PFSK-1 (cell line): Measurements from ENCODE around the gene SH3BP5.

DNA sequence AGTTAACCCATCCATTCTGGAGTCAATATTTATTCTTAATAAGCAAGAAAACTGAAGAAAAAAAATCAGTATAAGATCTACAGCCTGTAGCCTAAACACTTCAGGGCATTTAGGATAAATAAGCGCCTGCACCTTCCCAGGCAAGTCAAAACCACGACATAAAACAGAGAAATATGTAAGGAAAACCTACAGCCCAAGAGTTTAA, 878 bp upstream of the NR2C2 start:
- RRBS, result no CpG with 5 or more reads among the region's 2 CpGs

DNA sequence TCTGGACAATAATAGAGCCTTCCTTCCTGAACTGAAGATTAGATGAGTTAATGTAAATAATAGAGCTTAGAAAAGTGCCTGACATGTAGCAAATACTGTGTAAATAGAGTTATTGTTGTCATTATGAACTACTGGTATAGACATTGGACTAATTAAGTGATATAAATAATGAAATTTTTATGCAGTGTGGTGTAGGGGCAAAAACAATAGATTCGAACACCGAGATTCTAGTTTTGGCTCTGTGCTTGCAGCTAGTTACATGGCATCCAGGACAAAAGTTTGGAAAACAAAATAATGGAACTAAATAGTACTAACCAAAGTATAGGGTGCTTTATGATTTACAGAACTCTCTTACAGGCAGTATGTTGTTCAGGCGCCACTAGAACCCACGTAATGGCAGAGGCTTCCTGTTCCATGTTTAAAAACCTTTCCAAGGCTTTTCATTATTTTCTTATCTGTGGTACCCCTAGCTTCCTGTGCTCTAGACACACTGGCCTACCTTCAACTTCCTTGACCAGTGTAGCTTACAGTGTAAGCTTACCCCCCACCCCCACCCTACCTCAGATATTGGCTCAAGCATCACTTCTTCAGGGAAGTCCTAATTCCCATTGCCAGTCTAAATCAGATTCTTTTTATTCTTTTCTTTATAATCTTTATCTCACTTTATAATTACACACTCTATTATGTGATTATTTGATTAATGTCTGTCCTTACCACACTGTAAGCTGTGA, 2.8 kb downstream of the NR2C2 start:
- RRBS, result no CpG with 5 or more reads among the region's 4 CpGs

GRCh38 chr3:14957749-14958383, 10.5 kb downstream of the NR2C2 start:
- RRBS, result no CpG with 5 or more reads among the region's 1 CpG

DNA sequence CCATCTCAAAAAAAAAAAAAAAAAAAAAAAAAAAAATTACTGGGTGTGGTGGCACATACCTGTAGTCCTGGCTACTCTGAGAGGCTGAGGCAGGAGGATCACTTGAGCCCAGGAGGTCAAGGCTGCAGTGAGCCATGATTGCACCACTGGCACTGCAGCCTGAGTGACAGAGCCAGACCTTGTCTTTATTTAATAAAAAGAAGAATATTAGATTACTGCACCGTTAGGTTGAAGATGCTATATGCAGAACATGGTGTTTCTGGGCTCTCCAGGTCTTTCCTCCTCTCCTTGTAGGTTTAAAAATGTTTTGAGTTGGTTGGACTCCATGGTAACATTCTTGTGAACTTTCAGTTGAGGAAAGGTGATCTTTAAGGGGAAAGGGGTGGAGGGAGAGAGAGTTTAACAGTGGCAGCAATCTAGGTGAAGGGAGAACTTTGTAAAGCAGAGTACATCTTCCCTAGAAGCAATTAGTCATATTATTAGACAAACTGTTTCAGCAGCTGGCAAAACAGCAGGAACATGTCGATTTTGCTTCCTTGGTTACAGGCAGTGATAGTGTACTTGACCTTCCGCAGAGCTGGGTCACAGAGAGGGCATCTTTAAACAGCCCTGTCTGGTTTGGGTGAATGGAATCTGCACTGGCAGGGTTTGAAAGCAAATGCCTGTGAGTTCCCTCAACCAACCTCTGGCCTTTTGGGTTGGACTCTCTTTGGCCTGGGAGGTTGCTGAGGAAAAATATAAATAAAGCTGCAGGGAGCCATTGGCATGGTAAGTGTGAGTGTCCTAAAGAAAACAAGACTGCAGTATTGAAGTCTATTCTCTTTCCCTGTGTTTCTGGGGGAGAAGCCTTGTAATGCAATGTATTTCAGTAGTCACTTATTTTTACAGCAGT, 42.8 kb downstream of the NR2C2 start:
- RRBS, result no CpG with 5 or more reads among the region's 3 CpGs

DNA sequence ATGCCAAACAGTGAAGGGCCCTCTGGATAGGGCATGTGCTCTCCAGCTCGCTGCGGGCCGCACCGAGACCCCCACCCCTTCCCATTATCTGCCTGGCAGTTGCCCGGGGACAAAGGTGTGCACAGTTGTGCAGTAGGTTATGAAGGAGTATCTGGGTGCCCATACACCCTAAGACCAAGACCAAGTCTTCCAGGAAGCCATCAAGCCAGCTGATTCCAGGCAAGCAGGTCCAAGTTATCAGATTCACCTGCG, 1.4 kb downstream of the MRPS25 start:
- RRBS, result no CpG with 5 or more reads among the region's 6 CpGs

- RRBS, result no CpG with 5 or more reads among the region's 10 CpGs
Observed at GRCh38 chr3:15256605-15257590, 50.9 kb downstream of the CAPN7 start.

- RRBS, result no CpG with 5 or more reads among the region's 5 CpGs
Observed at GRCh38 chr3:15278350-15278826, 54.0 kb downstream of the SH3BP5 start.

DNA sequence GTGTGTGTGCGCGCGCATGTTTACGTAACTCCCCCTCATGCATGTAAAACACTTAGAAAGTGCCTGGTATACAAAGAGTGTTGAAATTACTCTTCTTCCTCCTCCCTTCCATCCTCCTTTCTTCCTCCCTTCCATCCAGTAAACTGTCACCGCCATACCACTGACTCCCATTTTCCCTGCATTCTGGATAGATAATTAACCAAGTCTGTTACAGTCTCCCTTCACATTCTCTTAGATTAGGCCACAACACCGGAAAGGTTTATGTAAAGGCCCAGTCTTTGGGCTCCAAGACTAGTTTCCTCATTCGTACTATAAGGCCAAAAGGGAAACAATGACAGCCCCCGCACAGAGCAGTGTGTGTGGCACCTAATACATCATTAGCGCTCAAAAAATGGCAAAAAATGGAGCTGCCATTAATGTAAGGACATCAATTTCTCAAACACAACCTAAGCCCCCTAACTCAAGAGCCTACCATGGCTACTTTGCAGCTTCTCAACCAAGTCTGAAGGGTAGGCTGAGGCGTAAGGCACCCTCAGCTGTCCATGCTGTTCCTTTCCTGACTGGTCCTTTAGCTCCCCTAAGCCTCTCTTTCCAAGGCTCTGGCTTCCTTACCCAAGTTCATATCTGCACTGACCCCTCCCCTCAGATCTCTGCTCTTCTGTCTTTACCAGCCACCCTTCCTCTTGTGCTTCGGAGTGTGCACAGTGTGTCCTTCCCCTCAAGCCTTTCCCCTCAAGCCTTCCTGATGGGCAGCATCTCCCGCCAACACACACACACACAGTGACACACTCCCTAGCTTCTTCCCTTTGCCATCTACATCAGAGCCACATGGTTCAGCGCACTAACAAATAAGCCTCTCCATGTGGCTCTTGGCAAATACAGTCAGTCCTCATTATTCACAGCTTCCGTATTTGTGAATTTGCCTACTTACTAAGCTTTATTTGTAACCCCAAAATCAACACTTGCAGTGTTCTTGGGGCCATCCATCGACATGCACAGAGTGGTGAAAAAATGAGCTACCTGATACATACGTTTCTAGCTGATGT, 37.7 kb downstream of the SH3BP5 start:
- RRBS, result no CpG with 5 or more reads among the region's 16 CpGs

- RRBS, result 1% methylated on average over 42 of the region's 91 CpGs
Observed at GRCh38 chr3:15332042-15332950, at the start of gene SH3BP5. Gene SH3BP5, minus strand, starts transcription at chr3:15332586.

DNA sequence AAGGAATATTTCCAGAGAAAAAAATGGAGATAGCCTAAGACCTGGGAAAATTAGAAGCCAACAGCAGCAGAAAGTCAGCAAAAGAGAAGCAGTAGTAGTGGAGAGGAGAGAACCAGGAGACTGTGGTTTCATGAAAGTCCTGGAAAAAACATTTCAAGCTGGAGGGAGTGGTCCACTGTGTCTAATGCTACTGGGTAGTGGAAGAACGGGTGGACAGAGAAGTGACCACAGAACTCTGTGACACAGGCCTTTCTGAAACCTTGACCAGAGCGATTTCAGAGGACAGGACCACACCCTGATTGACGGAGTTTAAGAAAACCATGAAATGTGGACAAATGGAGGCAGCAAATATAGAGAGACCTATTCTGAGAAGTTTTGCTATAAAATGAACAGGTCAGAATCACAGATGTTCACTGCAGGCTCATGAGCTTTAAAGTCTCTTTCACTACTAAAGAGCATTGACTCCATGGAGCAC, 15.4 kb upstream of the SH3BP5 start:
- RRBS, result no CpG with 5 or more reads among the region's 3 CpGs

DNA sequence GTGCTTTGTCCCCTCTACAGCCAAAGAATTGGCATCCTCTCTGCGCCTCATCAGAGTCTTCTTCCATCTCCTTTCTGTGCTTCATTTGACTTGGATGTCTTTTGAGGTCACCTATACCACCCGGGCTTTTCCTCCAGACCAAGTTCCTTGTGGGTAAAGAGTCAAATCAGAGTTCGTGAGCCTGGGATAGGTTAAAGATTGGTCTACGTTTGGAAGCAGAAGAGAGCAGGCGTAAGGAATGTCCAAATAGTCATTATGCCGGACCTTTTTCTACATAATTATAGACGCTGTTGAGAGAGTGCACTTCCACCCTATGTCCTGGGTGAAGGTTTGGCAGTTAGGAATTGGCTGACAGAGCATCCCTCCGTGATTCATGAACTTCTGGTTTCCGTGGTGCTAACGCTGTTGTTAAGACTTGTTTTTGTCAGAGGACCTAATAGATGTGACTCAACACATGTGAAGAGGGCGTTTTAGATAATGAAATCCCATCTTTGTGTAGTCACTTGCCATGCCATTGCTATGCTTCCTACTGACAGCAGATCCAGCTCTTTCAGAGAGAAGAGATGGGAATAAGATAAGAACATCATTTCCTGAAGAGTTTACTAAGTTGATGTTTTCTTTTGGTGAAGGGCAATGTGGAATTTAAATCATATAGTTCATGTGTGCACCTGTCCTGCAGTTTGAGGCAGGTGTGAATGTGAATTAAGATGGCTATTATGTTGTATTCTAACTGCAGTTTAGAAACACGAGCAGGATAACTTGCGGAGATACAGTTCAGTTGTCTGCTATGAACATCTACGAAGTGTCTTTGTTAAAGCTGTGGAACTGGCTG, 1.2 kb downstream of the EAF1 start:
- RRBS, result no CpG with 5 or more reads among the region's 14 CpGs

GRCh38 chr3:15535788-15536147, 14.3 kb upstream of the COLQ start:
- RRBS, result no CpG with 5 or more reads among the region's 2 CpGs

DNA sequence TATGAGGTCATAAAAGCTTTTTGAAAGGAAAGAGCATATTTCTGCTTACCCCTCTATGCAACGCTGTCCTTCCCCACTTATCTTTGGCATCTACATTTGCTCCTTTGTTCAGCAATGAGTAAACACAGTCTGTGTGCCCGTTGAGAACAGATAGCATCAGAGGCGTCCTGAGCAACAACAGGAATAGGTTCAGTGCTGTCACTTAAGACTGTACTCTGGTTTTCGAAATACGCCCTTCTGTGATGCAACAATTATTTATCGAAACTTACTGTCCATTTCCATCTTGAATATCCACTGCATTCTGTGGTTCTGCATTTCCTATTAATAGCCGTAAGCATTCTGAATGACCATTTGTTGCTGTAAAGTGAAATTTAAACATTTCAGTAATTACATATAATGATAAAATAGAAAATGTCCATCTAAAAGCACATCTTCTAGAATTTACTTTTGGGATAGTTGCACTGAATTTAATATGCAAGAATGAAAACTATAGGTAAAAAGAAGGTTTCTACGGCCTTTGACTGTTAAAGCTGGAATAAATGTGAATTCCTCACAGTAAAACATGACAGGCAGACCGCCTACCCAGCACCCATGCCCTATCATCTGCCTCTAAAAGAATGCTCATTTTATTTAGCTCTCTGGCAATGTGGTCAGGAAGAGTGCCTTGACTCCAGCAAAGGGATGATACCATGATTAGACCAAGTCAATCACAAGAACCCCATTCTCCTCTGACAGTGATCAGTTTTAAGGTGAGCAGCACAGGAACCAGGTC, 84.6 kb downstream of the BTD start:
- RRBS, result no CpG with 5 or more reads among the region's 9 CpGs

GRCh38 chr3:16053612-16054327, 120.7 kb upstream of the GALNT15 start:
- RRBS, result no CpG with 5 or more reads among the region's 1 CpG

- RRBS, result no CpG with 5 or more reads among the region's 1 CpG
Observed at GRCh38 chr3:16068024-16068393, 106.5 kb upstream of the GALNT15 start.

DNA sequence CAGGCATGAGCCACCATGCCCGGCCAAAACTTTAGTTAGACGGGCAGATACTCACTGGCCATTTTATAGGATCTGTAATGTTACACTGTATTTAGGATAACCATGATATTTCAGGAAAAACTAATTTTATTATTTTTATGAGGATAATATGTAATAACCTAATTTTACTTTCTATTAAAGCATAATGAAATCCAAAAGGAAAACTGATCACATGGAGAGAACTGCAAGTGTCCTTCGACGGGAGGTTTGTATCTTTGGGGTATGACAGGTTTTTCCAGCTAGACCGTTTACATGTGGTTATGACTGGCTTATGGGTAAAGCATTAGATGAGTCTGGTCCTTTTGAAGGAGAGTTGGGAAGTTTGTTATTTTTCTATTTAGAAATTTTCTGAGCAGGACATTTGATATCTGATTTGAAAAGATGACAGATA, 6.5 kb downstream of the OXNAD1 start:
- RRBS, result no CpG with 5 or more reads among the region's 5 CpGs

- RRBS, result no CpG with 5 or more reads among the region's 11 CpGs
Observed at GRCh38 chr3:16311716-16312676, 47.0 kb downstream of the OXNAD1 start.

DNA sequence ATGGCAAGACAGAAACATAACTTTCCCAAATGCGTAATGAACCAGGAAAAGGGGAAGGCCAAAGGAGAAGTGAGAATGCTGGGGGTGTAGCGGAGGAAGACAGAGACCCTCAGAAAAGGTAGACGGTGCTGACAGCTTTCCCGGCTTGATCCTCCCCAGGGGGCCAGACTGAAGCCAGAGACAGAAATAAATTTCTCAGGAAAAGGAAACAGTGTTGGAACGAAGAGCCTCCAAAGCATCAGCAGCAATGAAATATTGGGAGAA, 107.6 kb downstream of the OXNAD1 start:
- RRBS, result no CpG with 5 or more reads among the region's 5 CpGs

DNA sequence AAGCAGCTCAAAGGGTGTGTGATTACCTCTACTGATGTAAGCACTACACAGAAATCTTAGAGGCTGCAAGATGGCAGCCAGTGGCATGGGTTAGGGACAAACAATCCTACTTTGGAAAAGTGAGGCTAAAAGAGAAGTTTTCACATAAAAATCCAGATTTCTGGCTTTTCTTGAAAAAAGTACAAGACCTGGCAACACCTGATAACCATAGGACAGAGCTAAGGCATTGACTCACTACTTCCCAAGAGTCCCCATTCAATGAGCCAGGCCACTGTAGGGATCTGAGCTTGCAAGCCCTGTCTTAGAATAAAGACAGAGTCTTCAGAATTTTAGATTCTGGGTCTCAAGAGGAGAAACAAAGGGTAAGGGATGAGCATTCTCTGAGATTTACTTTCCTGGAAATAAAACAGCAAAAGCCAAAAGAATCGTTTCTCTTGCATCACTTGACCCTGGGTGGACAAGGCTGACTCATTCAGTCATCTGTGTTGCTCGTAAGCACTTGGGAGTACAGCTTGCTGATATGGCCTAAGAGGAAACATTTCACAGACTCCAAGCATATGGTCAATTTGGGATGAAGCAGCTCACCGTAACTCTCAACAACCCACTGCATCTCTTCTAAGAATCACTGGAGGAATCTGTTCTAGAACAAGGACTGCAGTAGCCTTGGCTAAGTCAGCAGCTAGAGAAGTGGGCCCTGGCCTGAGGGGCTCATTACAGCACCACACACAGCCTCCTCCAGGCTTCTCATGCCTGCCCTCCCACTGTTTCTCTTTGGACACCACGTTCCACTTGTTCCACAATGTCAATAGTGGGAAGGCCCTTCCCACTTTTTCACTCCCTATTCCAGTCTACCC, 86.2 kb downstream of the RFTN1 start:
- RRBS, result no CpG with 5 or more reads among the region's 4 CpGs

GRCh38 chr3:16454591-16455588, 58.6 kb downstream of the RFTN1 start:
- RRBS, result no CpG with 5 or more reads among the region's 9 CpGs